ENCODE measurements around the genes MLEC and ACADS.

GRCh38 chr12:120556654-120557671, 22.8 kb downstream of the RNF10 start:
- PRO-cap: no peak

GRCh38 chr12:120584369-120585138, 3.4 kb upstream of the POP5 start:
- PRO-cap: no peak

- PRO-cap: no peak
Observed at GRCh38 chr12:120684825-120685290, 2.1 kb upstream of the MLEC start.

- PRO-cap: bidirectional peak, plus-strand start at chr12:120686599, minus-strand start at chr12:120686338; bidirectional peak, plus-strand start at chr12:120686861, minus-strand start at chr12:120686646; bidirectional peak, plus-strand start at chr12:120687155, minus-strand start at chr12:120686938
Observed at GRCh38 chr12:120686115-120687049, 567 bp upstream of the MLEC start.

GRCh38 chr12:120687050-120687691, at the start of gene MLEC:
MLEC (plus strand) TSS chr12:120687149.
- PRO-cap: bidirectional peak, plus-strand start at chr12:120687155, minus-strand start at chr12:120686938

- PRO-cap: no peak
Observed at GRCh38 chr12:120690714-120691470, 3.9 kb downstream of the MLEC start.

GRCh38 chr12:120719103-120719523, 6.5 kb upstream of the ACADS start:
- PRO-cap: no peak

- PRO-cap: unidirectional peak, plus-strand start at chr12:120725847; unidirectional peak, minus-strand start at chr12:120725976
Observed at GRCh38 chr12:120725557-120726666, at the start of gene ACADS. ACADS (plus strand) TSS chr12:120725826.

DNA sequence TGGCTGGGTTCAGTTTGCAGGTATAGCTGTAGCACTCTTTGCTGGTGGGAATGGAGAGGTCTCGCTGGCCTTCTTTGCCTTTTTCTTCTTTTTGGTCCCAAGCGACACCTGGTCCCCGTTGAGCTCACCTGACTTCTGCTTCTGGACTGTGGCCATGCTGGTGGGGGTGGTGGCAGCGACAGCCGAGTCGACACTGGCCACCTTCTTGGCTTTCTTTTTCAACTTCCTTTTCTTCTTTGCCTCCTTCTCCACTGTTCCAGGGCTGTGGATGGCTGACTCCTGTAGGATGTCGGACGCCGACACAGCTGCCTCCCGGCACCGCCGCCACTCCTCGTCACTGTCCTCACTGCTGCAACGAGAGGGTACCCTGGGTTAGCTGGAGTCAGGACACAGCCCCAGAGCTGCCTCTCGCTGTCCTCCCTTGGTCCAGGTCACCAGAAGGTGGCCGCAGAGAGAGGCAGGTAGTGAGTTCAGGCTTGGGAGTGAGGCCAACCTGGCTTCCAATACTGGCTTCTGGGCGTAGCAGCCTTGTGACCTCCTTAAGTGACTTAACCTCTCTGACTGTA, 12.1 kb downstream of the C12orf43 start:
- PRO-cap: no peak

DNA sequence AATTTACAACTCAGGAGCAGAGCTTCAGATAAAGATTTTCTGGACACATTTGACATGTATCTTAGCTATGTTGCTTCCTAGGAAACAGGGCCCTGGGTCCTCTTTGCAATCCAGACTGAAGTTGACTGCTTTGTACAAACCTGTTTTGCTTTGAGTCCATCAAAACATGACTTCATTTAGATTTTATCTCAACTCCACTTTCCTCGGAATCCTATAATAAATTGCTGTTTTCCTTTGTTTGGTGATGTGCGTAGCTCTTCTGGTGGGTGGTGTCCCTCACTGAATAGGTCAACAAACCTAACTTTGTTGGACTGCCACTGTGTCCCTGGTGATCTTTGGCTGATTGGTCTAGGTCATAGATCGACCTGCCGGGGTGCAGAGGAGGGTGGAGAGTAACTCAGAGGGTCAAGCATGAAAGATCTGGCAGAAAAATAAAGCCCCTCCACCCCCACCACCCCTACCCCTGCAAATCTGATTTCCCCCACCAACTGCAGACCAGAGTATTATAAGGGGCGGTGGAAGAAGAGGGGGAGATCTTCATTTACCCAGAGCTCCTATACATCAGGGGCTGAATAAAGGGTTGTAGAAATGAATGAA, 661 bp upstream of the P2RX7 start:
- PRO-cap: no peak

- PRO-cap: no peak
Observed at GRCh38 chr12:121217076-121217614, 7.2 kb downstream of the P2RX4 start.

GRCh38 chr12:121295238-121295379, 1.4 kb downstream of the CAMKK2 start:
- PRO-cap: no peak

- PRO-cap: no peak
Observed at GRCh38 chr12:121295380-121296116, 961 bp downstream of the CAMKK2 start.

DNA sequence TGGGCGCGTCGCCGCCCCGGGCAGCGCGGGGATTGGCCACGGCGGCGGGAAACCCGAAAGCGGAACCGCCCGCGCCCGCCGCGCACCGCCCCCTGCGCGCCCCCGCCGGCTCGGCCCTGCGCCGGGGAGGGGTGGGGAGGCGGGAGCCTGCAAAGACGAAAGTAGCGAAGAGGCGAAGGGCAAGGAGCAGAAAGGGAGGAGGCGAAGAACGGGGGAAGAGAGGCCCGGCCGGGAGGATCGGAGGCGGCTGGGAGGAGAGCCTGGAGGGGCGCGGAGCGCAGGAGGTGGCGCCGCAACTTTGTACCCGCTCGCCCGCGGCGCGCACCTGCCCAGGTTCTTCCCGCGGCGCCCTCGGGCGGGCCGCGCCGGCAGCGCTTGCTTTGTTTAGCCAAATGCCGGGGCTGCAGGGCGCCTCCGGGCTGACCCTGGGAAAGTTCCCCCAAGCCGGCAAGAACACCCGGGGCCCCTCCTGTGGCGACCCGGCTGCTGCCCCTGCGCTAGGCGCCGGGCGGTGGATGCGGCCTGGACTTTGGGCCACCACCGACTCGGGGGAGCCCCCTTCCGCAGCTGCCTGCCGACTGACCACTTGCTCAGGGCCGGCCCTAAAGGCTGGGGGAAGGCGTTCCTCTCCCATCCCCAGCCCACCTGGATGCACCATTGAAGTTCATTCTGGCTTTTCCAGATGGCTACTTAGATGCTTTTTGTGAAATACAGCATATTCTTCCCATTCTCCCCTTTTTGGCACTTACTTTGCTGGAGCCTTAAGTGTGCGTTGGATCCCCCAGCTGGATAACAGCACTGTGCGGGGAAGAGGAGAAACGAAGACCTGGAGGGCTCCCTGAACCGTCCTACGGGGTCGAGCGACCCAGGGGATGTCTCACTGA, 523 bp upstream of the CAMKK2 start:
- PRO-cap: bidirectional peak, plus-strand start at position 189 of the sequence, minus-strand start outside the sequence

DNA sequence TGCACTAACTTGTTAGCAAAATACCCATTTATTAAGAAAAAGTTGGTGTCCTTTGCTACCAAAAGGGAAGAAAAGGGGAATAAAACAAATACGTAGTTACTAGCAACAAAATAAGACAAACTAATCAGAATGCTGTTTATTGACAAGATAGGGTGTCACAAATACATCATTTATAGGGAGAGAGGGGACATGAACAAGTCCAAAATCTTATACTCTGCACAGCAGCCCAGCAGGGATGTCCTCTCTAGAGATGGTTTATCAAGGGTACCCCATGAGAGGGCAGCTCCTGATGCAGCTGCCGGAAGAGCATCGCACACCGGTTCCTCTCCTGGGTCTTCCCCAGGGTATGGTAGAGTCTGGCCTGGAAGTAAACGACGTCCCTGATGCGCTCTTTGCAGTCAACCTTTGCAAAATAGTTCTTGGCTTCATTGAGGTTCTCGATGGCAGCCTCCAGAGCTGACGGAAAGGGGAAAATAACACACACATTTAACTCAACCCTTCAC, 11.8 kb upstream of the CAMKK2 start:
- PRO-cap: no peak

DNA sequence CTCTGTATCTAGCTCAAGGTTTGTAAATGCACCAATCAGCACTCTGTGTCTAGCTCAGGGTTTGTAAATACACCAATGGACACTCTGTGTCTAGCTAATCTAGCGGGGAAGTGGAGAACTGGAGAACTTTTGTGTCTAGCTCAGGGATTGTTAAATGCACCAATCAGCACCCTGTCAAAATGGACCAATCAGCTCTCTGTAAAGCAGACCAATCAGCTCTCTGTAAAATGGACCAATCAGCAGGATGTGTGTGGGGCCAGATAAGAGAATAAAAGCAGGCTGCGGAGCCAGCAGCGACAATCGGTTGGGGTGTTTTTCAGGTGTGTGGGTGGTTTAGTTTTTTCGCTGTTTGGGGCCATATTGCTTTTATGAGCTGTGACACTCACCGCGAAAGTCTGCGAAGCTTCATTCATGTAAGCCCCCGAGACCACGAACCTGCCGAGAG, 22.9 kb upstream of the ANAPC5 start:
- PRO-cap: no peak

- PRO-cap: no peak
Observed at GRCh38 chr12:121419908-121420448, 20.1 kb downstream of the RNF34 start.

- PRO-cap: no peak
Observed at GRCh38 chr12:121535161-121535795, 45.5 kb downstream of the KDM2B start.

- PRO-cap: bidirectional peak, plus-strand start at chr12:121579385, minus-strand start at chr12:121579369
Observed at GRCh38 chr12:121578198-121579430, 2.2 kb downstream of the KDM2B start.

DNA sequence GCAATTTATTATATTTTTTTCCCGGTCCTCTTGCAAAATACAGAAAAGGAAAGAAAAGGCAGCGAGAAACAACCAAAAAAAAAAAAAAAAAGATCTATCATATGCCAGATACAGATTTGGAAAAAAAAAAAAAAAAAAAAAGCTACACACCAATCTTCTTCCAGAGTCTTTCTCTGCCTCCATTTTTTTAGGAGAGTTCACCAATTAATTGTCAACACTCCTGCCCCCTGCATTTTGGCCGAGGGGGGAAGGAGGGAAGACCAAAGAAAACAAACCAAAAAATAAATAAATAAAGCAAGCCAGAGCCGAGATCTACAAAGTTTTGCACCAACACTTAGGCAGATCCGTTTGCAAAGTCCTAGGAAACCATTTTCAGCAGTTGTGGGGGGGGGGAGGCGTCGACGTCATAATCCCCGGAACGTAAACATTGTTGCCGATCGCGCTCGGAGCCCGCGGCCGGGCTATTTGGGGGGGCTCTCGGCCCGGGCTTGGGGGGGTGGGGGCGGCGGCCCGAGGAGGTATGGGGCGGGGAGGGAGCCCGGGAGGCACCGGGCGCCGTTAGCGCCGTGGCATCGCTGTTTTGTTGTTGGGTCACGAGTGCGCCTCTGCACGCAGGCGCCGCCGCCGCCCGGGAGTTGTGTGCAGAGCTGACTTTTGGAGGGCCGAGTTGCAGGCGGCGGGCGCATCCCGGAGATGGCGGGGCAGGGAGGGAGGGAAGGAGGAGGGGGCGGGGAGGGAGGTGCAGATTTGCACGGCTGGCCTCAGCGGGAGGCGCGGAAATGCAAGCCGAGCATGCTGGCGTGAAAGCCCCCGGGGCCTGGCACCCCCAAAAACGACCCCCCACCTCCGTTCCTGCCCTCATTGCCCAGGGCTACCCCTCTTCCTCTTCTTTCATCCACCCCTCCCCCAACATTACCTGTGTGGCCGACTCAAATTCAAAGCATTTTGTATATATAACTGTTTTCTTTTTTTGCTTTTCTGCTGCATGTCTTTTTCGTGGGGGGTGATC, 649 bp downstream of the KDM2B start:
- PRO-cap: bidirectional peak, plus-strand start at position 521 of the sequence, minus-strand start at position 582 of the sequence

Data from penis (tissue), 1 donor.